Temporal lobe (tissue), 2 donors: ENCODE measurements around a stretch of chr9.

DNA sequence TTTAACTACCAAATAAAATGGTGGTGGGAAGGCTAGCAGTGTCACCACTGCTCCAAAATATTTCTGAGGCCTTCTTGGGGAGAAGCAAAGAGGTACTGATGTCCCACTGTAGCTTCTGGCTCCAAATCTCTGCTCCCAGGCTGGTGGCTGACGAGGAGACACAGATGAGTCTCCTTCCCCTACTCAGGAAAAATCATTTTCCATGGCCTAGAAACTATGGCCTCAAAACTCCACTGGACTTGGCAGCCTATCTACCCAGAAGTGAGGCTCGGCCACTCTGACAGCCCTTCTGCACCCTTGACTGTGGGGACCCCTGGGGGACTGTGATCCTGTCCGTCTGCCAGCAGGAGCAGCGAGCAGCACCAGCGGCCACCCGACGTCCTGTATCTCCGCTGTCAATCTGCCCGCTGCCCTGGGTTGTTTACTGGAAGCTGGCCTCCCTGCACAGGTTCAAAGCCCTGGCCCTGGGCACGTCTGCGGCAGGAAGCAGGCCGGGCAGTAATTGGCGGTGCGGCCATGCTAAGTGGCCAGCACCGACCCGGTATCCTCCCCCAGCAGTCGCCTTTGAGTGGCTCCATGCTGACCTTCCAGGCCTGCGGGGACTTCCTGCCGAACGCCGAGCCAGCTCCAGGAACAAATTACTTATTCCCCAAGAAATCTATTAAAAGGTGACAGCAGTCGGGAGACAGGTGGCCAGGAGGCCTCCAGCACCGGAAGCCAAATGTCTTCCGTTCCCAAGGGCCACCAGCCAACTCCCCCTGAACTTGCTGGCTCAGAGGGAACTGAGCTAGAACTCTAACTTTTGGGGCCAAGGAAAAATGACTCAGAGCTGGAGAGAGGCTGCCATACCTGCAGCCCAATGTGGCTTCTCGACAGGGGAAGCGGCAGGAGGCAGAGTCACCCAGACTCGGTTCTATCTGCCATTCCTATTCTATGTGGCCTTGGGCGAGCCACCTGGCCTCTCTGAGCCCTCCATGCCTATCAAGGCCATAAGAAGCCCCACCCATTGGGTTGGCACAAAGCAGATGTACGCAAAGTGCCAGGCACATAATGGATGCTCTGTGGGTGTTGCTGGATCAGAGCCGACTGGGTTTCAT, 13.5 kb upstream of the PSMB7 start:
- RAMPAGE, long total RNA, result no peak

GRCh38 chr9:124505750-124506382, 1.3 kb downstream of the NR5A1 start:
- RAMPAGE, long total RNA, result no peak

DNA sequence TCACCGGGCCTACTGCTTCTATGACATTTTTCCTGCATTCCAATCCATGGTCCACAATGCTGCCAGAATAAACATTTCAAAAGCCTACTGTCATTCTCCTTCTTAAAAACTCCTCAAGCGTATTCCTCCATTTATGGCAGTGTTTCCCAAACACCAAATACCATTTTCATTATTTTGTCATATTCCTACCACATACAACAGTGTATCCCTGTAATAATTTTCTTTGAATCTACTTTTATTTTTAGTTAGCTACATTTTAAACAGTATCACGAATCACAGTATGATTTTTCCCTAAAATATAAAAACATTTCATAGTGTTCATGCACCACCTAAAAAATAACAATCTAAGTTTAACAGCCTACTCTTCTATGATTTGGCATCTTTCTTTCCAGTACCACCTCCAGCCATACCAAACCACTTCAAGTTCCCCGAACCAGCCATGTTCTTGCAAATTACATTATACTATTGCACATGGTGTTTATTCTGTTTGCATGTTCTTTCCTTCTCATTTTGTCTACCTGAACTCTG, 6.3 kb downstream of the PPP6C start:
- RAMPAGE, long total RNA, result no peak

GRCh38 chr9:125188499-125189395, 856 bp downstream of the PPP6C start:
- RAMPAGE, long total RNA, result no peak

GRCh38 chr9:125215137-125215505, 14.8 kb downstream of the RABEPK start:
- RAMPAGE, long total RNA, result no peak

DNA sequence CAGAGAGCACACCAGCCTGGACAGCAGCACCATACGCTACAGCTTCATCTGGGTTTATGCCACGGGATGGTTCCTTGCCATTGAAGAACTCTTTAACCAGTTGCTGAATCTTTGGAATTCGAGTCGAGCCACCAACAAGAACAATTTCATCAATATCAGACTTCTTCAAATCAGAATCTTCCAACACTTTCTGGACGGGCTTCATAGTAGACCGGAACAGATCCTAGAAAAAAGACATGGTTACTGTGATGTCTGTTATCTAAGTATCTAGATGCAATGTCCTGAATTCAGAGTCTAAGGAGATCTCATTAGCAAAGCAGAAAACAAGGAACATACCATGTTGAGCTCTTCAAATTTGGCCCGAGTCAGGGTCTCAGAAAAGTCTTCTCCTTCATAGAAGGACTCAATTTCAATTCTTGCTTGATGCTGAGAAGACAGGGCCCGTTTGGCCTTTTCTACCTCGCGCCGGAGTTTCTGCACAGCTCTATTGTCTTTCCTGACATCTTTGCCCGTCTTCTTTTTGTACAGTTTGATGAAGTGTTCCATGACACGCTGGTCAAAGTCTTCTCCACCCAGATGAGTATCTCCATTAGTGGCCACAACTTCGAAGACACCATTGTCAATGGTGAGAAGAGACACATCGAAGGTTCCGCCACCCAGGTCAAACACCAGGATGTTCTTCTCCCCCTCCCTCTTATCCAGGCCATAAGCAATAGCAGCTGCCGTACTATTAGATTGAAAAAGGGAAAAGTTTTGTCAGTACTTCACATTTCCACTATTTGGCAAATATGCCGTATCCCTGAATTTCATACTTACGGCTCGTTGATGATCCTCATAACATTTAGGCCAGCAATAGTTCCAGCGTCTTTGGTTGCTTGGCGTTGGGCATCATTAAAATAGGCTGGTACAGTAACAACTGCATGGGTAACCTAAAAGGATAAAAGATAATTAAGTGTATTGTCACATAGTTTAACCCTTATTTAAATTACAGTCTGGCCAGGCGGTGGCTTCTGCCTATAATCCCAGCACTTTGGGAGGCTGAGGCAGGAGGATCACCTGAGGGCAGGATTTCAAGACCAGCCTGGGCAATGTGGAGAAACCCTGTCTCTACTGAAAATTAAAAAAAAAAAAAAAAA, 2.2 kb downstream of the HSPA5 start:
- RAMPAGE, long total RNA, result no peak

DNA sequence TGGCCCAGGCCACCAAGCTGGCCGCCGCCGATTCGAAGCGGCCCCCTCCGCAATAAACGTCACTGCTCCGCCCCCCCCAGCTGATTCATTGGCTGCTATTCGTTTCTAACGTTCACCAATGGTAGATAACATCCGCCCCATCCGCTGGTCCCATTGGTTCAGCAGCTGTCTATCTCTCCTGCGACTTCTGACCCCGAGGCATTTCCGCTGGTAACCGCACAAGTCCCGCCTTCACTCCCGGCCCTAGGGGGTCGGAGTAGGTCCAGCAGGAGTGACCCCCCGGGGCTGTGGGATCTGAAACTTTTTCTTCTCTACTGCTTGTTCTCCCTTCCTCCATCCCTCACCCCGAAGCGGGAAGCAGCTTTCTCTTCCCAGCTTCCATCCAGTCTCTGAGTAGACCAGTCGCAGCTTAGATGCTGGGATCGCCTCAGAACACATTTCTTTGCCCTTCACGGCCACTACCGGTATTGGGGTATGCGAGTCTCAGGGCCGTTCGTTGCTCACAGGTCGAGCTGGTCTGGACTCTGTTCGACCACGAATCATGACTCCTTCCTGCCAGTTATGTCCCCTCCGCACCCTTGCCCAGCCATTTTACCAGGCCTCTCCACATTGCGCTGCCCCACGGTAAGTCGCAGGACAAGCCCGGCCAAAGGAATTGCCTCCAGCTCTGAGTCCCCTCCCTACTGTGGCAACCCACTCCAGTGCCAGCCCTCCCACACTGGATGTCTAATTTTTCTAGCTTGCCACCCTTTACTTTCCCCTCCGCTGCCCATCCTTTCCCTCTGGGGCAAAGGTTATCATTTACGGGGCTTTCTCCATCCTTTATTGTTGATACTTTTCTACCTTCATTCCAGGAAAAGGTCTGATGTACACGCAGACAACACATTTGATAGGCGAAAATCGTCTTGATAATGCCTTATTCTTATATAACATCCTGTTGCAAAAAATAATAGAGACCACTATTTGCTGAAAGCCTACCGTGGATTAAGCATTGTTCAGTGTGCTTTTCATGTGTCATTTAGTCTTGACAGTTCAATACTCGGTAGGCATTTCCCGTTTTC, 627 bp upstream of the HSPA5 start:
- RAMPAGE, long total RNA, result no peak

DNA sequence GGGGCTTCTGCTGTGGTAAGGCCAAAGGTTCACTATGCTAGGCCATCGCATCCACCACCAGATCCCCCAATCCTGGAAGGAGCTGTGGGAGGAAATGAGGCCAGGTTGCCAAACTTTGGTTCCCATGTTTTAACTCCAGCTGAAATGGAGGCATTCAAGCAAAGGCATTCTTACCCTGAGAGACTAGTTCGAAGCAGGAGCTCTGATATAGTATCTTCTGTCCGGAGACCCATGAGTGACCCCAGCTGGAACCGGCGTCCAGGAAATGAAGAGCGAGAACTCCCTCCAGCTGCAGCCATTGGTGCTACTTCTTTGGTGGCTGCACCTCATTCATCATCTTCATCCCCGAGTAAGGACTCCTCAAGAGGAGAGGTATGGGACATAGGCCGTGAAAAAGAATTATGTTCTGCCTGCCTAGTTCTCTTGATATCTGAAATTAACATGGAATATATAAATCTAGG, 75.6 kb downstream of the GAPVD1 start:
- RAMPAGE, long total RNA, result no peak

DNA sequence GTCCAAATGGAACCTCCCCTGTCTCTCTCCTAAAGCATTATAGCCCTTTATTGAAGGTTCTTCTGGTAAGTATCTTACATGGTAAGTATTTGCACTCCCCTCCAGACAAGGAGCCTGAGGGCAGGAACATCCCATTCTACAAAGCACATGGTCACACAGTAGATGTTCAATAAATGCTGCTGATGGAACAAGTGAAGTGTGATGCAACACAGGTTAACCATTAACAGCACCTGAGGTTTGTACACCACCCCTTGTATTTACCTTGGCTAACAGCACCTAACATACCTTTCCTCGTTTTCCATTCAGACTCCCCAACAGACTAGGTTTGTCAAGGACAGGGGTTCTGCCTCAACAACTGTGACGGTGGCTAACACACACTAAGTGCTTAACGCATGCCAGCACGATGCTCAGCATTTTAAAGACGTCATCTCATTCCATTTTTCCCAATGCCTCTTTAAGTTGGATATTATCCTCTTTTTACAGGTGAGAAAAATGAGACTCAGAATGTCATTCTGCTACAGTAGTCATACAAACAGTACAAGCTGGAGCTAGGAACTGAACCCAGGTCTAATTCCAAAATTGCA, 213.6 kb downstream of the MAPKAP1 start:
- RAMPAGE, long total RNA, result no peak

DNA sequence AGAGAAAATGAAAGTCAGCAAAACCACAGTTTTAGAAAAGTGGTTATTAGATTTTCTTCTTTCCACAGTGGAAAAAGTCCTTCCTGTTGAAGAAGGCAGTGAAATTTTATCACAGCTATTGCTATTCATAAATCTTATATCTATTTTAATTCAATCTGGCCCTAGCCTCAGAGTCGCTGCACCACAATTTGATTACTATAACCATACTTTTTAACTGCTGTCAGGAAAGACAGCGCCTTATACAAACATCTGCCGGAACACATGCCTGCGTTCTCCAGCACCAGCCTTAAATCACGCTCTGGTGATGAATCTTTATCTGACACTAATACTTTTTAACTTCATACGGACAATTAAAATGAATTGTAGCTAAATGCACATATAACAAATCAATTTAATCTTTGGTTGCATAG, 60.3 kb downstream of the MAPKAP1 start:
- RAMPAGE, long total RNA, result no peak

DNA sequence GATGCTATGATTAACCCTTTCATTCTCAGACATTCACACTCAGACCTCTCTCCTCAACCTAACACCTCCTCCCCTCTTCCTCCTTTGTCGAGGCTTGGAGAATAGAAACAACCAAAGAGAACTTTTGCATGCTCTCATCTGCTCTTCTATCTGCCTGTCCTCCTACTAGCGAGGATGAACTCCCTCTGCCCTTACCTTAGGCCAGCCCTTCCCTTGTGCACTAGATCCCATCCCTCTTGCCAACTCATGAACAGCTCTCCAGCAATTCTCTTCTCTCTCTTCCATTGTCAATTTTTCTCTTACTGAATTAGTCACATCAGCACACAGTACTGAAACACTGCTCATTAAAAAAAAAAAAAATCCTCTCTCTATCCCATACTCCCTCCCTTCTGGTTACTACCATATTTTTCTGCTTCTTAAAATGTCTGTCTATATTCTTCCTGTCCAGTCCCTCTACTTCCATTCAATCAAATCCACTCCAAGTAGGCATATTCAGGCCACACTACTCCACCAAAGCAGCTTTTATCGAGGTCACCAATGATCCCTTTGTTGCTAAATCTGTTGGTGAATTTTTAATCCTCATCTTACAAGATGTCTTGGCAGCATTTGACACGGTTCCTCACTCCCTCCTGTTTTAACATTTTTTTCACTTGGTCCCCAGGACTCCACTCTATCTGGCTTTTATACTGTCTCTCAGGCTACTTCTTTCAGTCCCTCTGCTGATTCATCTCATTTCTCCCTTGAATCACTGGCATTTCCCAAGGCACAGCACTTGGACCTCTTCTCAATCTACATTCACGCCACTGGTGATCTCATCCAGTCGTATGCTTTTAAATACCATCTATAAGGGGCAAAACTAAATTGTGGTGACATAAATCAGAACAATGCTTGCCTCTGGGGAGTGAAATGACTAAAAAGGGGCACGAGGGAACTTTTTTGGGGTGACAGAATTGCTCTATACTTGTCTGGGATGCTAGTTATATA, 47.3 kb downstream of the MAPKAP1 start:
- RAMPAGE, long total RNA, result no peak

DNA sequence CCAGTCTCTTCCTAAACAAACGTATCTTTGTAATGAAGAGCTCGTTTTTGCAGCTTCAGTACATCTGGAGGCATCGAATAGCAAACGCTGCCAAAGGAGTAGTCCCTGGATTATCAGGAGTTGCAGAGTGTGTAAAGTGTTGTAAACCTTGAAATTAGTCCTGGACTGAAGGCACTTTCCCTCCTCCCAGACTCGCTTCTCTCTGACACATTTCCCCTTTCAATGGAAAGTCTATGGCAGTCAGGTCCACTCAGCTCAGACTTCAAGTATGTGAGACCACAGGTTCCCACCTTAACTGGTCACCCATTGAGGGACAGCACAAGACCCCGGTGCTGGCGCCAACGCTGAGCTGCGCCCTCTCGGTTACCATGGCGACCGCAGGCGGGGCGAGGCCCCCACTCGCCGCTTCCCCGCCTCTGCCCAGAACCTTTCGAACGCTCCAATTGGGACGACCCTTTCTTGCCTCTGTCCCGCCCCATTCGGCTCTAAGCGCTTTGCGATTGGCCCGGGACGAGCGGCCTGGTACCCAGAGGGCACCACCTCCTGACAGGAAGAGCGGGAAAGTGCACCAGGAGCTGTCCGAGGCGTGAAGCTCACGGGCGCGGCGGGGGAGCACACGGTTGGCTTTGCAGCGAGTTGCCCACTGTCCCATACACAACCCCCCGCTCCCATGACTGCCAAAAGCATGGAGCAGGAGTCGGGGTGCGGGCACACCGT, 1.3 kb upstream of the PBX3 start:
- RAMPAGE, long total RNA, result no peak

- RAMPAGE, long total RNA, result no peak
These were observed 861 bp upstream of the PBX3 start for GRCh38 chr9:125746433-125746591.

DNA sequence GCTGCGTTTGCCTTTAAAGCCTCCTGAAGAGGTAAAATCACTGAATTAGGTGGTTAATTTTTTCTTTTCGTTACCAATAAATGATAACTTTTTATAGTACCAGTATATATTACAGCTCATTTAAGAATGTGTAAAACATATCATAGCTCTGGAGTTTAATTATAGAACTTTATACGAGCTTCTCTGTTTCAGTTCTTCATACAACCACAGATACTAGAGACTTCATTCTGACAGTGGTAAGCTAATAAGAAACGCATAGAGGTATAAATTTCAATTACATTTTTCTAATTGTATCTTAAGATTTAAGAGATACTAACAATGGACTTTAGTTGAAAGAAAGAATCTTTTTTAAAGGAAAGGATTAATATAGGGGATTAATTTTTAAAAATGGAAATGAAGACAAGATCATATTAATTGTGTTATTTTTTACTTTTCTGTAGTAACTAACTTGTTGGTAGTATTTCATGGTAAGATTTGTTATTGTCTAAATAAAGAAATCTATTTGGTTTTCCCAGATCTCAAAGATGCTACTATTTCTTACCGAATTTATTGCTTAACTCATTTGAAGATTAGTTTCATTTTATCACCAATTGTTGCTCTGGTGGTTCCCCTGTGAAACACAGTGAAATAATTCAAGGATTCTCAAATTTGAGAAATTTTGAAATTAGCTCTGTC, 74.1 kb downstream of the PBX3 start:
- RAMPAGE, long total RNA, result no peak

GRCh38 chr9:126325946-126326251, 730 bp upstream of the MVB12B start:
- RAMPAGE, long total RNA, result no peak

DNA sequence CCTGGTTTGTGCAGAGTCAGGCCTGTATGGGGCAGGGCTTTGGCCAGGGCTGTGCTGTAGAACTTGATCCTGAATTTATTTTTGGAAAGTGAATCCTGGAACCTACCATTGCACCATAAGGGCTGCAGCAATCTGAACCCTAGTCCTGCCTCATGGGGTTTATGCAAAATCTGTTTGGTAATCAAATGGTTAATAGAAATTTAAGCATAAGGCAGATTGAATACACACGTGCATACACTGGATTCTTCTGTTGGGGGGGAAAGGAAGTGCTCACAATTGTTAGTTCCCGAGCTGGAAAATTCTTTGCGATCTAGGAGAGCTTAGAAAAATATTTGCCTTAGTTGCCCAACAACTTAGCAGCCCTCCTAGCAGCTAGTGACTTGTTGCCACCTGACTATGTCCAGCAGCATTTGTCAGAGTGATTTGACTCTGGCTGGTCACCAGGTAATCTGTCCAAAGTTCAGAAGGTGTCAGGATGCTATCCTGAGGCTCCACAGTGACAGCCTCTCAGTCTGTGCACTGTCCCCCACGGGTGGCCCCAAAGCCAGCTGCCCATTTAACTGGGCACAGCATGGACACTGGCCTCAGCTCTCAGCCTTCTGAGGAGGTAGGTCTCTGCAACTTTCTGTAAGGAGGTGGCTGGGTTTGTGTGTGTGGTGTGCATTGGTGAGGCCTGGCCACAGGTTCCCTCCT, 8.3 kb downstream of the MVB12B start:
- RAMPAGE, long total RNA, result no peak

DNA sequence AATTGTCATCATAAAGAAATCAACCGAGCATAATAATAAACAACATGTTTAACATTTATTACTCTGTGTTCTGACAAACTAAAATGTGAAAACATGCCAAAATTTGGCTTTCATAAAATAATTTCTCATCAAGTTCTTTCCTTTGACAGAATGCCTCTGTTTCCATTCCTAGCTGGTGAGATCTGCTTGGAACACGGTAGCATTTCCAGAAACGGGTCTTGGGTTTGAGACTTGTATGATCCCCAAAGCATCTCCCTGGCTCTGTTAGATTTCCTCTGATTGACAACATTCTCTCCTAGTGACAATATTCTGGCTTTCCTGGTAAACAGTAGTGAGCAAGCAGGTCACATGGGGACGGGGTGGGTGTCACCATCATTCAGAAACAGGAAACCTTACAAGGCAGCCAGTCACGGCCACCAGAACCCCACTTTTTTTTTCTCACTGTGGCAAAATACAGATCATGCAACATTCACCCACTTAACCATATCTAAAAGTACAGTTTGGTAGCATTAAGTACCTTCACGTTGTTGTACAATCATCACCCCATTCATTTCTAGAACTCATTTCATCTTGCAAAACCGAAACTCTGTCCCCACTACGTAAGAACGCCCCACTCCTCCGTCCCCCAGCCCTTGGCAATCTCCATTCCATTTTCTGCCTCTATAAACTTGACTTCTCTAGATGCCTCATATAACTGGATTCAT, 90.1 kb upstream of the LMX1B start:
- RAMPAGE, long total RNA, result no peak

- RAMPAGE, long total RNA, result no peak
These were observed 51.3 kb downstream of the LMX1B start for GRCh38 chr9:126664966-126665555.

DNA sequence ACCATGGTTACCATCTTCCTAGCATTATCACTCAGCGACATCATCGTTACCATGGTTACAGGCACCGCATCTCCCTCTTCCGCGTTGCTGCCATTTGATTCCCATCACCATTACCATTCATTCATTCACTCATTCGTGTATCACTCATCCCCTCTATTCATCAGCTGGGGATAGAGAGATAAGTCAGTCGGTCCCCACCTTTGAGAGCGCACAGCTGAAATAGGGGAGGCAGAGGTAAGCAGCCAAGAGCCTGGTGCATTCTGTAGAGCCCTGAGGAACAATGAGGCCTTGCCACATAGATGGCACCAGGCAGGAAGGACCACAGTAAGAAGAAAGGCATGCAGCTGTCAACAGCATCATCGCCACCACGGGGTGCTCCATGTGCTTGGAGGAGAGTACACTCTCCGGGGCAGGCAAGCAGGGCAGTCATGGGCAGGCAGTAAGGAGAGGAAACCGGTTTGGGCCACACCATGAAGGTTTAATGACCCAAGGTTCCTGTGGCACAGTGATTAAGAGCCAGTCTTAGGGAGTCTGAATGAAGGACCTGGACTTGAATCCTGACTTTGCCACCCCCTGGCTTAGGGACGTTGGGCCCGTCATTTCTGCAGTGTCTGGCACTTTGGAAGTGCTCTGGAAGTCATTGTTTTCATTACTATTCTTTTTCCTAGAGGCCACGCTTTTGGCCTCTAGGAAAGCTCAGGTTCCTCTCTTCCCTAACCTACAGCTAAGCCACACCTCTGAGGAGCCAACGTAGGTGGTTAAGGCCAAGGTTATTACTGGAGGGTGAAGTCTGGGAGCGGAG, 80.7 kb upstream of the ZBTB43 start:
- RAMPAGE, long total RNA, result no peak

DNA sequence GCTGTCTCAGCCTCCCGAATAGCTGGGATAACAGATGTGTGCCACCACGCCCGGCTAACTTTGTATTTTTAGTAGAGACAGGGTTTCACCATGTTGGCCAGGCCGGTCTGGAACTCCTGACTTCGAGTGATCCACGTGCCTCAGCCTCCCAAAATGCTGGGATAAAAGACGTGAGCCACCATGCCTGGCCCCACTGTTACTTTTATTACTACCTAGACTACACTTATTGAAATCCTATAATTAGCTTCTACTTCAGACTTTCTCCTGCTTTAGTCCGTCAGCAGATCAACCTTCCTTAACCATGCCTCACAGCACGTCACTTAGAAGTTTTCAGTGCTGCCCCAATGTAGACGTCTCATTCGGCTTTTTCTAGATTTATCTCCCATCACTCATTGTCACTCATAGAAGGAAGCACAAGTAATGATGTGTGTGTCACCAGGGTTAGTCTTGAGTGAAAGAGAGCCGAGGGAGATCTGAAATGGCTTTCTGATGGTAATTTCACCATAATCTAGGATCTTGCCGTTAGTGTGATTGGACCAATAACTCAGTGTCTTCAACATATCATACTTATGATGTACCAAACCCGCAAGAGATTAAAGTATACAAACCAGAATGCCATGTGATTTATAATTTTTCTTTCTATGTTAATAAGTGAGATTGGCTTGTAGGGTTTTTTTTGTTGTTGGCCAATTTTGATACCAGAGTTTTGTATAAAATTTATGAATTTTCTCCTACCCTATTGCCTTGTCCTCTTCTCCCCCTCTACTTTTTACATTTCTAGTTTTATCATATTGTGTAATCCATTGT, 8.5 kb downstream of the ZBTB43 start:
- RAMPAGE, long total RNA, result no peak